Mesenchymal stem cell of adipose (primary cell): ENCODE data around the genes C6orf47, LY6G6F, MSH5, VWA7 and VARS1.

GRCh38 chr6:31268083-31268568 is 3.8 kb downstream of the HLA-C start:
- CAGE, long polyA plus RNA = no peak

- CAGE, long polyA plus RNA = no peak
Measured at GRCh38 chr6:31349410-31349913, 7.5 kb downstream of the HLA-B start.

DNA sequence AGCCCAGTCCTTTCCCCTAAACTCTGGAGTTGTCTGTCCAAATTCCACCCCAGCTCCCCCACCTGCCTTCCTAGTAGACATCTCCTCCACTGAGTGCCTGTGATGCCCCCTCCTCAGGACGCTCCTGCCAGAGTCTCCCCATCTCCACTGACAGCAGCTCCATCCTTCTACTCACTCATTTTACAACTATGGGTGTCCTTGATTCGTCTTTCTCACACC is 4.9 kb downstream of the HLA-B start:
- CAGE, long polyA plus RNA = no peak

GRCh38 chr6:31356030-31356562 is 883 bp downstream of the HLA-B start:
- CAGE, long polyA plus RNA = no peak

DNA sequence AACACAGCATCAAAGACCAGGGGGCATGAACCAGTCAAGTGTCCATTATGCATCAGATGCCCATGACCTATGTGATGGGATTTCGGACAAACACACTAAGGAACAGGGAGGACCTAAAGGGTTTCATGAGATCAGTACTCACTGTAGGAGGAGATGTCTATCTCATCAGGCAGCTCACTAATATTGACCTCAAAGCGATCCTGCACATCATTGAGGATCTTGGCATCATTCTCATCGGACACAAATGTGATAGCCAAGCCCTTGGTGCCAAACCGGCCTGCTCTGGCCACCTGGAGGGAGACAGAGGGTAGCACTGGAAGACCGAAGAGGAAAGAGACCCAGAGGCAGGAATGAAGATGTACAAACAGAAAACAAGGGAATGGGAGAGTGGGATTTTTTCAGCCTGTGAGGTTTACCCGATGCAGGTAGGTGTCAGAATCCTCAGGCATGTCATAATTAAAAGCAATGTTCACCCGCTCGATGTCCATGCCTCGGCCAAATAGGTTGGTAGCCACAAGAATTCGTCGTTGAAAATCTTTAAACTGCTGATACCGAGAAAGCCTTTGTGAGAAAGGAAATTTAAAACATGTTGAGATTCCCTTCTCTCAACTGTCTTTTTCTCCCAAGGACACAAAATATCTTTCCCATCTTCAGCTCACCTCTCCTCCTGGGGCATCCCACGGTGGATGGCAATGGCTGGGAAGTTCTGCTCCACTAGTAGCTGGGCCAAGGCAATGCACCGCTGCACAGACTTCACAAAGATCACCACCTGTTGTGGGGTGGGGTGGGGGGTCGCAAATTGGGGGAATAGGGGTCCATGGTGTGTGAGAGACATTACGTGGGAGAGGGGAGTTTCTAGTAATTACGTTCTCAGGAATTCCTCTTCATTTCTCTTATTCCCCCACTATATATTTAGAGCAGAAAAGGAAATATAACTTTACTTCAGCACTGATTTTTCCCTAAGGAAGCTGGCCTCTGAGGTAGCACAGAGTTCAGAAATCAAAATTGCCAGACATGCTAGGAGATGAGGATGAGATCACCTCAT is 2.2 kb downstream of the MCCD1 start:
- CAGE, long polyA plus RNA = no peak

DNA sequence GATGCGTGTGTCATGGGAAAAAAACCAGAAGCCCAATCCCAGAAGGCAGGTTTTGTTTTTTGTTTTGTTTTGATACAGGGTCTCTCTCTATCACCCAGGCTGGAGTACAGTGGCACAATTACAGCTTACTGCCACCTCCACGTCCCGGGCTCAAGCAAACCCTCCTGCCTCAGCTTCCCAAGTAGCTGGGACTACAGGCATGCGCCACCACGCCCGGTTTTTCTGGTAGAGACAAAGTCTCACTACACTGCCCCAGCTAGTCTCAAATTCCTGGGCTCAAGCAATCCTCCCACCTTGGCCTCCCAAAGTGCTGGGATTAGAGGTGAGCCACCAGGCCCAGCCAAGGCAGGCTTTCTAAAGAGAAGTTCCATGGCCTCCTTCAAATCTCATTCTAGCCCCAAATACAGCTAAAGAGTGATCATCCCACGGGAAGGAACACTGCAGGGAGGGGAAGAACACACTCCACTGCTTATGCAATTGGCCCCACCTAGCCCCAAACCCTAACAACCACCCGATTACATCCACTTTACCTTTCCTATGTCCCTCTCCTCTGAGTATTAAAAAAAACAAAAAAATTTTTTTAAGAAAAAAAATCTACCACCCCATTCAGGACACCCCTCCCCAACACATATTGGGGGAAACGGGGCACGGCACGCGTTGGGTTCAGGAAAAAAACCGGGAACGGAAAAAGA is 5.3 kb downstream of the MCCD1 start:
- CAGE, long polyA plus RNA = no peak

DNA sequence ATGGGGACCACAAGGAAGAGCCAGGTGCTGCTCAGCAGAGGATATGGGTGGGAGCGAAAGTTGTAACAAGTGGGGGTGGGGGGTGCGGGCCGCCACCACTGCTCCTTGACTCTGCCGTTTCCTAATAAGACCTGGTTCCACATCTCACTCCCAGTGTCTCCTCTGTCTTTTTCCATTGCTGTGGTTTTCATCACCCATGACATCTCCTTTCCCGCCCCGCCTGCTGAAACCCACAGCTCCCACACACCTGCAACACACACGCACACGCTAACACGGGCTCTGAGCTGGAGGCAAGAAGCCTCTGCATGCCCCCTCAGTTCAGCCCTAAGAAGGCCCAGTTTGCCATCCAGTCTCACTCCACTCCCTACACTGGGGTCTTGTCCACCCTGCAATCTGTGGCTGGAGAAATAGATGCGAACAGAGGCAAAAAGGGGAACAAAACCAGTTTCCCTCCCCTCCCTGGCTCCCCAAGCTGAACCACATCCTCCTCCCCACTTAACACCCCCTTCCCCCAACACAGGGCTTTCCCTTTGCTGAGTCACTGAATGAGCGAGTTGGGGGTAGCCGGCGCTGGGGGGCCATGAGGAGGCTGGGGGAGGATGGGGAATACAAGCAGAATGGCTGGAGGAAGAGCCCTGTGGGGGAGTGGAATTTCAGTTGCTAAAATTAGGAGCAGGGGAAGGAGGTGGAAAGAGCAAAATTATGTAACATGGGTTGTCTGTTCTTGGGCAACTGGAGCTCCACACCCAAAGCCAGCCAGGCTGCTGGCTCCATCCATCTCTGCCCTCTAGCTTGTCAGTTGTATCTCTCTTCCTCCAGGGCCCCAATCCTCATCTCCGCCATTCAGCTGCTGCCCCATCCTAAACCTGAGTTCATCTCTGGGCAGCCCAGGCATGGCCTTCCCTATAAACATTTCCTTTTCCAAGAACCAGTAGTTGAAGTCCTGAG is 11.5 kb downstream of the NFKBIL1 start:
- CAGE, long polyA plus RNA = no peak

GRCh38 chr6:31587452-31588532 is 1.7 kb downstream of the LST1 start:
- CAGE, long polyA plus RNA = no peak

DNA sequence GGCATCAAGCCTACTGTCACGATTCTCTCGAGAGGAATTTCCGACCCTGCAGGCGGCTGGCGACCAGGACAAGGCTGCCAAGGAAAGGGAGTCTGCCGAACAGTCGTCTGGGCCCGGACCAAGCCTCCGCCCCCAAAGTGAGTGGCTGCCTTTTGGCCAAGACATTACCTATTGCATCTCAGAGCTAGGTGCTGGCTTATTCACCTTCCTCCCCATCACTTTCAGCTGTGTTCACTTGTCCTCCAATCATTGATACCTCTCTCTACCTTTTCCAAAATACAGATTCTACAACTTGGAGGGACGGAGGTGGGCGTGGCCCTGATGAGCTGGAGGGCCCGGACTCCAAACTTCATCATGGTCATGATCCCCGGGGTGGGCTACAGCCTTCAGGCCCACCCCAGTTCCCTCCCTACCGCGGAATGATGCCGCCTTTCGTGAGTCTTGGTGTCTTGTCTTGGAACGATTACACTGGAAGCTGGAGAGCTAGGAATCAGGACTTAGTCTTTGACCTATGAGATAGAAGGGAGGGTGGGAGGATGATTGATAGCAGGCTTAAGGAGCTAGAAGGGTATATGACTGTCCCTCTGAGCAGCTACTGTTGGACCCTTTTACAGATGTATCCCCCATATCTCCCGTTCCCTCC is 4.8 kb downstream of the PRRC2A start:
- CAGE, long polyA plus RNA = no peak

- CAGE, long polyA plus RNA = no peak
Measured at GRCh38 chr6:31626245-31627091, 6.0 kb downstream of the PRRC2A start.

- CAGE, long polyA plus RNA = no peak
Measured at GRCh38 chr6:31633214-31633572, 12.7 kb downstream of the PRRC2A start.

- CAGE, long polyA plus RNA = no peak
Measured at GRCh38 chr6:31639408-31640117, 12.9 kb downstream of the BAG6 start.

DNA sequence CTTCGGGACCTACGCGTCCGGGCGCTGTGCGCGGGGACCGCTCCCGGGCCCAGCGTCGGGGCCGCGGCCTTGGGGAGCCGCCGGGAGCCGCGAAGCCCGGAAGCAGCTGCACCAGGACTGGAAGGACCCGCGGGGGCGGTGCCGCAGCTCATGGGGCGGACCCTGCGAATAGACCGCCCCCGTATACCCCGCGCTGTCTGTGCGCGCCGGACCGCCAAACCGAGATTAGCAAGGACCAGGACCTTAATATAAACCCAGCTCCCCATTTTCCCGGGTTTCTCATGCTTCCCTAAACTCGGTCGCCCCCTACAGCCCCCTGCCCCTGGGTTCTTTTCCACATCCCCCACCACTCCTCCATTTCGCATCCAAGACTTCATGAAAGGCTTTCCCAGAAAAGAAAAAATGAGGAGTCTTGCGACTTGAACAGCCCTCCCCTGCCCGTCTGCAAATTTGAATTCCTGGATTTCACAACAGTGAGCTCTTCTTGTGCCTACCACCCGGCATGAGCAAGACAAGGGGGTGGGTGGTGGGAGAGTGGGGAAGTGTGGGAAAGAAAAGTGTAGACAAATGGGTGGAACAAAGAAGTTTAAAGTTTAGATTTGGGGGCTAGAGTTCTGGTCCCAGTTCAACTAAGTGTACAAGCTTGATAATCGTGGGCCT is at the start of gene C6orf47:
C6orf47 (minus strand) TSS at position 119 of the 660 bp plus-strand sequence.
- CAGE, long polyA plus RNA = no peak

DNA sequence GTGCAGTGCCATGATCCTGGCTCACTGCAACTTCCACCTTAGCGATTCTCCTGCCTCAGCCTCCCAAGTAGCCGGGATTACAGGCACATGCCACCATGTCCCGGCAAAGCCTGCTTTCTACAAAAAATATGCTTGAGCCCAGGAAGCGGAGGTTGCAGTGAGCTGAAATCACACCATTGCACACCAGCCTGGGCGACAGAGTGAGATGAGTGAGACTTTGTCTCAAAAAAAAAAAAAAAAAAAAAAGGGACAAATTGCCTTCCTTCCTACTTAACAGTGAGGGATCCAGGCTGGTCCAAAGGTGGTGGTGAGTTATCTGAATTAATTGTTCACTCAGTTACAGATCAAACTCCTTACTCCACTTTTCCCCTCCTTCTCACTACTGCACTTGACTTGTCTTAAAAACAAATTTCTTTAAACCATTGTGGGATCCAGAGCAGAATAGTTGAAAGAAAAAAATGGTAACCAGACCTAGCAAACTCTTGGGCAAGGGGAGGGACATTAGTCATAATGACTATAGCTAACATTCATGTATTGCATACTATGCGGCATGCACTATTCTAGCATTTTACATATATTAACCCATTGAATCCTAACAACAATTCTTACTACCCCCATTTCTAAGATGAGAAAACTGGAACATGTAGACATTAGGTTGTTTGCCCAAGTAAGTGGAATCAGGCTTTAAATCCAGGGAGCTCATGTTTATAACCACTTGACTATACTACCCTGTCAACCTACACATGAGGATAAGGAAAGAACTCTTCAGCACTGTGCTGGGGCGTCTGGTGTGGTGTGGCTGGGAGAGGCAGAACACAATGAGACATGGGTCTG is 1.6 kb downstream of the GPANK1 start:
- CAGE, long polyA plus RNA = no peak

- CAGE, long polyA plus RNA = no peak
Measured at GRCh38 chr6:31706600-31706984, at the start of gene LY6G6F. Gene LY6G6F, plus strand, starts transcription at chr6:31706866.

GRCh38 chr6:31717322-31718097 is 2.4 kb downstream of the LY6G6D start:
- CAGE, long polyA plus RNA = no peak

DNA sequence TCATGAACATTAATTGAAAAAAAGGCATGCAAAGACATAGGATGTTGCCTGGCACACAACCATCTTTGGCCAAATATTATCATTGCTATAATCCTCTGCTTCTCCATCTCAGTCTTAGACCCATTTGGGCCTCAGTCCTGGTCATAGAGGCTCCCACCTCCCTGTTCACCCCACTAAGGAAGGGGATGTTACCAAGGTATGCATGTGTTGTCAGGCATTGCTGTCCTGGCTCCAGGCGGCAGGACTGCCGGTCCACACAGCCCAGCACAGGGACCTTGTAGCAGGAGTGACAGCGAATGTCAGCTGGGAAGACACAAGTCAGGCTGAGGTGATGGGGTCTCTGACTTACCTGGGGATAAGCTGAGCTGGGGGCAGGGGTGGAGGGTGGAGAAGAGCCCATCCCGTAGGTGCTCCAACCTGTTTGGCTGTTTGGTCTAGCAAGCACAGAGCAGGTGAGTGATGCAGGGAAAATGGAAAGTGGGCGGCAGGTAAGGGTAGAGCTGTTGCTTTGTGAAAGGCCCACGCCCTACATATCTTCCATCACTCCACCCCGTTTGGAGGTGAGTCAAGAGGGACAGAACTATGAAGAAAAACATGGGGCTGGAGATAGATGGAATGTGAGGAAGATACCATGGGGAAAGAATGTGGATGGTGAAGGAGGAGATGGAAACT is 1.5 kb downstream of the LY6G6C start:
- CAGE, long polyA plus RNA = no peak

DNA sequence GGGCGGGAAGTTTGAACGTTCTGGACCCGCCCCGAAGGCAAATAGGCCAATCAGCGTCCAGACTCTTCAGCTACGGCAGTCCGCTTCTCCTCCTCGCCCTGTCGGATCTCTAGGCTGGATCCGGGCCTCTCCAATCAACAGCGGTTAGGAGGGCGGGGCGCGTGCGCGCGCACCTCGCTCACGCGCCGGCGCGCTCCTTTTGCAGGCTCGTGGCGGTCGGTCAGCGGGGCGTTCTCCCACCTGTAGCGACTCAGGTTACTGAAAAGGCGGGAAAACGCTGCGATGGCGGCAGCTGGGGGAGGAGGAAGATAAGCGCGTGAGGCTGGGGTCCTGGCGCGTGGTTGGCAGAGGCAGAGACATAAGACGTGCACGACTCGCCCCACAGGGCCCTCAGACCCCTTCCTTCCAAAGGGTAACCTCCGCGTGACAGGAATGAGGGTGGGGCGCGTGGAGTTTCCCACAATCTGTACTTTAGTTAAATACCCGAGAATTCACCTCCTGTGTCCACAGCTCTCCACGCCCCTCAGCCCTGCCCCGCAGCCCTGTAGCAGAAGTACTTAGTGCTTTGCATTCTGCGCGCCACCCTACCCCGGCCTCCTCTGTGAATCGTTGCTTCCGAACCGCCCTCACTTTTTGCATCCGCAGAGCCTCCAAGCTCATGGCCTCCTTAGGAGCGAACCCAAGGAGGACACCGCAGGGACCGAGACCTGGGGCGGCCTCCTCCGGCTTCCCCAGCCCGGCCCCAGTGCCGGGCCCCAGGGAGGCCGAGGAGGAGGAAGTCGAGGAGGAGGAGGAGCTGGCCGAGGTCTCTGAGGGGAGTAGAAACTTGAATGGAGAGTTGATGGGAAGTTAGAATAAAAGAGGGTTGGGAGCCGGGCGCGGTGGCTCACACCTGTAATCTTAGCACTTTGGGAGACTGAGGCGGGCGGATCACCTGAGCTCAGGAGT is at the start of gene MSH5:
MSH5 (plus strand) TSS at position 197 of the 948 bp plus-strand sequence.
- CAGE, long polyA plus RNA = no peak

GRCh38 chr6:31776491-31777659 is at the start of gene VWA7:
Gene VWA7, minus strand, starts transcription at chr6:31777328.
- CAGE, long polyA plus RNA = no peak

DNA sequence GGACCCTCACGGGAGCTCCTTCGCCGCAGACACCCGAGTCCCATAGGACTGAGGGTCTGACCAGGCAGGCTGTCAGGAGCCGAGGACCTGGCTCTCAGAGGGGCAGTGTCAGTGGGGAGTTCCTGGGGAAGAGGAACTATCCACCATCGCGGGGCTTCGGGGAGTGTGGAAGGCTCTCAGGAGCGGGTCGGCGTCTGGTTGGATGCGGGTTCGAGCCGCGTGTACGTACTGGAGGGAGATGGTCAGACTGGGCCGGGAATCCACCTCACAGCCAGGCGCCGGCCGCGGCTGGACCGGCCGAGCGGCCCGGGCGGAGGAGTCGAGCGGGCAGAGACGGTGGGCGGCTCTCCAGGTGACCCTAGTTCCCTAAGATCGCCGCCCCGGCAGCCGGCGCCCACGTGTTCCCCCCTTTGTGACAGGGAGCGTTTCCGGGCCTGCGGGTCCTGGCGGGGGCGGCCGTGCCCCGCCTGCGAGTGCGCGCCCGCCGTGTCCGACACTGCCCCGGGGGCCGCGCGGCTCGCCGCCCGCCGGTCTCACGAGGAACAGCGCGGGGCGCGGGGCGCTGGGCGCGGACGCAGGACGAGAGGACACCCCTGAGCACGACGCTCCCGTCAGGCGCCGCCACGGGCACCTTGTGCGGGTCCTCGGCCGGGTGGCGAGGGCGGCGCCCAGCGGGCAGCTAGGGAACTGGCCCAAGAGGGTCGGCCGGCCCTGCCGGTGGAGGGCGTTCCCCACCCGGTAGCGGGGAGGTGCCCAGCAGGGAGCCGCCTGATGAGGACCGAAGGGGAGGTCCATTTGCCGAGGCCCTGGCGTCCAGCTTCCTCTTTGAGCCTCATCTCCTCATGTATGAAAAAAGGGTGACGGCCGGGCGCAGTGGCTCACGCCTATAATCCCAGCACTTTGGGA is at the start of gene VARS1:
VARS1 (minus strand) TSS at position 436 of the 906 bp plus-strand sequence.
- CAGE, long polyA plus RNA = no peak